ENCODE results near the genes ZNF438 and CCDC7.

- RRBS, result no CpG with 5 or more reads among the region's 9 CpGs
Observed at GRCh38 chr10:30597046-30597553, 32.5 kb downstream of the LYZL2 start.

DNA sequence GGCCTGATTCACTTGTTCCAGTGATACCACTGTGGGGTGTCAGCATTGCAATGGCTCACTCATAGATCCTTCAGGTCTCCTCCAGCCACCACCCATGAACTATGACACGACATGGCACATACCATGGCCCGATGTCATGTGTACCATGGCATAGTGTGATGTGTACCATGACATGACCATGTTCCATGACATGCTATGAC lies 22.5 kb upstream of the LYZL2 start:
- RRBS, result no CpG with 5 or more reads among the region's 2 CpGs

- RRBS, result no CpG with 5 or more reads among the region's 10 CpGs
Observed at GRCh38 chr10:30705664-30706372, 76.3 kb upstream of the LYZL2 start.

GRCh38 chr10:30980947-30981440 lies 50.7 kb downstream of the ZNF438 start:
- RRBS, result no CpG with 5 or more reads among the region's 4 CpGs

- RRBS, result no CpG with 5 or more reads among the region's 1 CpG
Observed at GRCh38 chr10:30985524-30985895, 46.2 kb downstream of the ZNF438 start.

- RRBS, result no CpG with 5 or more reads among the region's 3 CpGs
Observed at GRCh38 chr10:30999334-30999923, 32.2 kb downstream of the ZNF438 start.

- RRBS, result no CpG with 5 or more reads among the region's 66 CpGs
Observed at GRCh38 chr10:31031512-31032177, at the start of gene ZNF438. Gene ZNF438 (minus strand): TSS chr10:31031865.

DNA sequence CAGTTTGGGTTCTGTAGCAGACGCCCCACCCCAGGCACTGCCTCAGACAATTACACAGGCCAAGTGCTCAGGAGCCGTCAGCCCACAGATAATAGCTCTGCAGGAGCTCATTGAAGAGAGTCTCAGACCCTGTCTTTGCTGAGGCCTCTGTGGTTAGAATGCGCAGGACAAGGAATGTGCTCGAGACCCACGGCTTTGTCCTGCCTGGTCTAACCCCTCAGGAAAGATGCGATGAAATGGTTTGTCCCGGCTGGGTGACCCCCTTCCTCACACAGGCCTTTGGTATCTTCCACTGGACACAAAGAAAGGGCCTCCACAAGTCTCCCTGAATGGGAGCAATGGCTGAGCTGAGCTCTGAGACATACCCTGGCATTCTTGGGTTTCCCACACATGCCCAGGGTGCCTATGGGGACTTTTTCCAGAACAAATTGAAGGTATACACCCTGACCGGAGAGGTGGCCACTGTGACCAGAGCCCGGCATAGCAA lies 251.2 kb downstream of the ARHGAP12 start:
- RRBS, result no CpG with 5 or more reads among the region's 9 CpGs

DNA sequence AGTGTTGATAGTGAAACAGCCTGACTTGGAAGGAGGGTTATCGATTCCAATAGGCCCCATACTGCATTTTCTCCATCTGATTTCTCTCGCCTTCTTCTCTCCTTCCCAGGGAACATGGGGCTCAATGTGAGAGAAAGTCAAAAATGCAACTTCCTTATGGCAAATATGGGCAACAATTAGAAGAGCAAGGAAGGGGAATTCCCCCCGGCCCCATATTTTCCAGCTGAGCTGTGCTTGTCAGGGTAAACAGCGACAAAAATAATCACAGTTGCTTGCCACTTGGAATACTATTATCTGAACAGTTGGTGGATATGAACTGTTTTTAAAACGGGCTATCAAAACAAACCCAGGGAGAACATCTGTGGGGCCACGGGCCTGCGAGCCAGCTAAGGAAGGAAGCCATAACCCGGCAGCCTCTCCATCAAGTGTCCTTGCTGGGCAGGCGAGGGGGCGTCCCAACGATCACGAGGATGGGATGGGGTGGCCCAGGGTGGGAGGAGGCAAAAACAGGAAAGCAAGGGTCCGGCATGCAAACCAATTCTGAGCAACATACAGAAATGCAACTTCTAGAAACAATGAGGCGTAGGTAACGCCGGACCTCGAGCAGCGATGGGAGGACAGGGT lies 228.5 kb downstream of the ARHGAP12 start:
- RRBS, result 23% methylated on average over 4 of the region's 18 CpGs

GRCh38 chr10:31706853-31707228 lies 221.8 kb downstream of the ARHGAP12 start:
- RRBS, result no CpG with 5 or more reads among the region's 6 CpGs

DNA sequence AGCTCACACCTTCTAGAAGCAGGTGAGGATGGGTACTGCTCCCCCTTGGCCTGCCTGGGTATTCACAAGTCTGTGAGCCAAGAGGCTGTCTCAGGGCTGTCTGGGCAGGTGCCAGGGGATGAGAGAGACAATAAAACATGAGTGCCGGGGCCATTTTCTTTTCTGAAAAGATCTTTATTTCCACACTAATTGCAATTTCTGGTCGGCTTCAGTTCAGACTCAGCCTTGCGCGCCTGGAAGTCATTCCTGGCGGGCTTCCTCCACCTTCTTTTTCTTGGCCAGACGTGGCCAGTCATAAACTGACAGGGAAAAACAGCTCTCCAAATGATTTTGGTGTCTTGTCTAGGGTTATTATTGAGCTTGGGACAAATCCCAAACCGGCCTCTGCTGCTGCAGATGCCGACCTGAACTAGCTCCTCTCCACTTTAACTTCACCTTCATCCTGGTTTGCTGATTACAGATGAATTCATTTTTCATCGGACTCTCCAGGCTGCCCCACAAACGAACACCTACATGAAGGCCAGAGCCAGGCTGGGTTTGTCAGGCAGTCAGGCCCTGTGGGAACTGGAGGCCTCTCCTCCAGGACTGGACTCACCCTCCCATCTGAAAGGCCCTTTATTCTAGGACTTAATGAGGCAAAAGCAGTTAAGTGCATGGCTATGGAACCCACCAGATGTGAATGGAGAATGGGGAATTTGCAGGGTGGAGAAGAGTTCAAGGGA lies 171.0 kb downstream of the ARHGAP12 start:
- RRBS, result no CpG with 5 or more reads among the region's 10 CpGs

DNA sequence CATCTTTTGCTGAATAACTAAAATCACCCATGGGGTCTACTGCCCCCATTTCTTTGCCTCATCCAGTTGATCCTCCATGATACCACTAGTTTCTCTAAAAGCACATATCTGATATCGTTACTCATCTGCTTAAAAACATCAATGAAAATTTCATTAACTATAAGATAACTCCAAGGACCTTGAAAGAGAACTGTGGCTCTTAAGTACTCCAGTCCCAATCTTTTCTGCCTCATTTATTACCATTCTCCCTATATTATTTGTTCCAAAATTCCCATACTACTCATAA lies 56.1 kb downstream of the ARHGAP12 start:
- RRBS, result no CpG with 5 or more reads among the region's 1 CpG

- RRBS, result no CpG with 5 or more reads among the region's 5 CpGs
Observed at GRCh38 chr10:31940693-31941390, 12.2 kb upstream of the ARHGAP12 start.

DNA sequence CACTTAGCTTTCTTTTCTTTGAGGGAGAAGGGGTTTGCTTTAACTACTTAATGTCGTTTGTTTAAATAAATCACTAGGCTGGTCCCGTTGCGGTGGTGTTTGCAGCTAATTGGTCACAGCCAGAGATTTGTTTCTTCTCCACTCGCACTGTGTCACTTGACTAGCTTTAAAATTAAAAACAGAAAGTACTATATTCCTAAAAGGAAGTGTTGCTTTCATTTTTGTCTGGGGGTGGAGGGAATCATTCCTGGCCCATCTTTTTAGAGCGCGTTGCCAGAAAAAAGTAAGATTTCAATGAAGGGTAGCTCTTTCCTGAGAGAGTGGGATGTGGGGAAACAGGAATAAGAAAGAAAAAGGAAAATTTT lies 427 bp upstream of the KIF5B start:
- RRBS, result no CpG with 5 or more reads among the region's 6 CpGs

DNA sequence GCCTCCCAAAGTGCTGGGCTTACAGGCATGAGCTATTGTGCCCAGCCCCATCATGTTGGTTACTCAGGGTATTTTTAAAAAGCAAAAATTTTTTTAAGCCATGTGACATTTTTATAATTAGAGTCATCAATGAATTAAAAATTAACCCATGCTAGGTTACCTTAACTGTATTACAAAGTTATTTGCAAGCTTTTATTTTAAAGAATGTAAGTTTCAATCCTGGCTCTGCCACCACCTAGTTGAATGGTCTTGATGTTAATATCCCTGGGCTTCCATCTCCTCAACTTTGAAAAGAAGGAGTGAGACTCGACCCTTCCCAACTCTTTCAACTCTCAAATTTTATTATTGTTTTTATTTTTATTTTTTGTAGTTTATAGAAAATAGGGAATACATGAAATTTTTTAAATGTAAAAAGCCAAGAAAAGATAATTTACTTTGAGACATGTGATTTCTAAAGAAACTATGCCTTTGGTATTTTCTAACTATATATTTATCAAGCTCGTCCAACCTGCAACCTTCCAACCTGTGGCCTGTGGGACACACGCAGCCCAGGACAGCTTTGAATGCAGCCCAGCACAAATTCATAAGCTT lies 17.4 kb upstream of the EPC1 start:
- RRBS, result no CpG with 5 or more reads among the region's 3 CpGs

- RRBS, result no CpG with 5 or more reads among the region's 4 CpGs
Observed at GRCh38 chr10:32381291-32381625, 34.3 kb upstream of the EPC1 start.

DNA sequence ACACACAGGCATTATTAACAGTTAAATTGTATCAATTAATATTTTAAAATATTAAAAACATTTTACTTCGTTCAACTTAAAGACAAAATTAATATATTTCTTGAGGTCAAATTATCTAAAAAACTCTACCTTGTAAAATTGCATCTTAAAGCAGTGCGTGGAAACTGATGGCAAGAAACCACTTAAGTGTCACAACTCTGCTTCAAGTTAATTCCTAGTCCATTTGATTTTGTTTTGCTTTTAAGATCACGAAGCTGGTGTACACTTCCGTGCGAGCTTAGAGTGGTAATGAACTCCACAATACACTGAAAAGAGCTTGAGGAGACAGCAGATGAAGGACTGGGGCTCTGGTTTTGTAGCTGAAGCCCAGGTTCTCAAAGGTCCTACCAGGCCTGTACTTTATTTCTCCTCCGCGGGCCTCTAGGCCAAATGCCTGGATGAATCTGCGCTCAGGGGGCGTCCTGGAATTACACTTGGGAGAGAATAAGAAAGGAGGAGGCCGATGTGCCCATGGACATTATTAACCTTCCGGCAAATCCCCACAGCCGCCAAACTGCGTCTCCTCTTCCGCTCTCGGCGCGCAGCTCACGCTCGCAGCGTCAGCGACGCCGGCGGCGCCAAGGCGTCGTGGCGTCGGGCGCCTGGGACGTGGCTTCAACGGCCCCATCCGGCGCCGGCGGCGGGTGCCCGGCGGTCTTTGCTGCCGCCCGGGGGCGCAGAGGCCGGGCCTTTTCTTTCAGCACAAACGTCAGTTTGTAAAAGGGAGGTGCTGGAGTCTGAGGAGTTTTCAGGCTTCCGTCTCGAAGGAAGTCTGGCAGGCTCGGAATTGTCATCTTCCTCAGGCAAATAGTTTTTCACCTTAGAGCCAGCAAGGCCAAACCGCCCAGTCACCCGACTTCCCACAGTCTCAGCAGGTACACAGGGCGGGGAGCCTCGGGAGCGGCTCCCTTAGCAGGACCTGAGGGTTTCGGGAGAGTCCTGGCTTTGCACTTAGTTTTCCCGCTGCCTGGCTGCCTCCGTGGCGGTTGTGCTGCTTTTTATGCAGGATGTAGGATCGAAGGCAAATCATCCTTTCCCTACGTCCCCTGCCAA lies at the start of gene CCDC7:
CCDC7 (plus strand) TSS at position 657 of the 1,092 bp plus-strand sequence.
- RRBS, result 1% methylated on average over 21 of the region's 58 CpGs

GRCh38 chr10:32926091-32926697 lies 31.8 kb downstream of the ITGB1 start:
- RRBS, result no CpG with 5 or more reads among the region's 6 CpGs

DNA sequence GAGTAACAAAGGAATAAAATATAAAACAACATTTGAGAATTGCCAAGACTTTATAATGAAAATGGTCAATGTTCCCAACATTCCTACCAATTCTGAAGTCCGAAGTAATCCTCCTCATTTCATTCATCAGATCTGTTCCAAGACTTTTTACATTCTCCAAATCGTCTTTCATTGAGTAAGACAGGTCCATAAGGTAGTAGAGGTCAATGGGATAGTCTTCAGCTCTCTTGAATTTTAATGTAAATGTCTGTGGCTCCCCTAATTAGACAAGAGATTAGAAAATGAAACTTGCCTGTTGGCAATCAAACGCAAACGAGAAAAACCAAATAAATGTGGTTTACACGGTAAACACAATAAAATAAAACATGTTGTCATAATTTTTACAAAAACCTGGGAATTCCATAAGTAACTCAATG lies 30.0 kb downstream of the ITGB1 start:
- RRBS, result no CpG with 5 or more reads among the region's 5 CpGs

DNA sequence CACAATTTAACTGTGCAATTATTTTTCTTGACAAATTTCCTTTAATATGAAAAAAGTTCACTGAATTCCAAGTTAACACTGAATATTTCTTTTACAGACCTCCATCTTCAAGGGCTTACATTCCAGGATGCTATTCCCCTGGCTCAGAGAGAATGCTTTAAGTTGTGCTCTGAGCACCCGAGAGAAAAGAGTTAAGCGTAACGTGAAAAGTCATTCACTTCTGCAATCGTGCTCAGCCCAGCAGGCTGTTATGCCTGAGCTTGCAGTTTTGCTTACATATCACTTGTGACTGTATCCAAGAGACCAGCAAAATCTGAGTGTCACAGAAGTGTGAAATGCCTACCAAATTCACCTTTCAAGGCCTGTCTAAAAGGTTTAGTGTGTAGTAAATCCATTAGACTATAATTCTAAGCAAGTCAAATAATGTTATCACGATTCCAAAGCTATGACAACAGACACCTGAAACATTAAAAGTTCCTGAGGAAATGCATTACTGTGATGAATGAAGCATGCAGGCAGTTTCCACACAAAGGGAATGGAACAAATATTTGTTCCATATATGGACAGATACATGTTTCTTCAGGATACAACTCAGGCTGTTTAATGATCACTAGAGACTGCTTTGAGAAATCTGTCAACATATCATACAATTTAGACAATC lies 20.1 kb downstream of the ITGB1 start:
- RRBS, result no CpG with 5 or more reads among the region's 5 CpGs